Fallopian tube (tissue), 1 donor: ENCODE data around the genes MAP3K21 and KCNK1.

DNA sequence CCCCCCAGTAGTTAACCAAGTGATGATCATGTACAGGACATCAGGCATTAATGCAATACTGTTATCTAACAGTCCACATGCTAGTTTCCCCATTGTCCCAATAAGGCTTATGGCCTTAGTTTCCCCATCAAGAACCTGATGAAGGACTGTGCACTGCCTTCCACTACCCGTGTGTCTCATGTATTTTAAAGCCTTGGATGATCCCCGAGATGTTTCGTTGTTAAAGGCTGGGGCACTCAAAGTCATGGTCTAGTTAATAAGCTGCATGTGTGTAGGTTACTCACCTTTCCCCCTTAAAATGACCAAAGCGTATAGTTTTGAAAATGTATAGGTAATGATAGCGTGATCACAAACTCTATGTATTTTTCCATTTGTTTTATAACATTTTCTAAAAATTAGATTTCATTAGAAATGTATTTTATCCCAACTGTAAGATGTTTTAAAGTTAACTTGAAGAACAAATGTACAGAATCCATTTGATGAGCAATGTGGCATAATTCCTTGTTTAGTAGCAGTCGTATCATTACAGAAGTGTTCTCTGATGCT is 195.0 kb downstream of the SIPA1L2 start:
- PRO-cap, result no peak

GRCh38 chr1:232596160-232596732 is 33.7 kb downstream of the SIPA1L2 start:
- PRO-cap, result no peak

GRCh38 chr1:232620190-232620850 is 9.6 kb downstream of the SIPA1L2 start:
- PRO-cap, result unidirectional peak, minus-strand start at chr1:232620648

GRCh38 chr1:232633930-232634669 is 4.2 kb upstream of the SIPA1L2 start:
- PRO-cap, result no peak

DNA sequence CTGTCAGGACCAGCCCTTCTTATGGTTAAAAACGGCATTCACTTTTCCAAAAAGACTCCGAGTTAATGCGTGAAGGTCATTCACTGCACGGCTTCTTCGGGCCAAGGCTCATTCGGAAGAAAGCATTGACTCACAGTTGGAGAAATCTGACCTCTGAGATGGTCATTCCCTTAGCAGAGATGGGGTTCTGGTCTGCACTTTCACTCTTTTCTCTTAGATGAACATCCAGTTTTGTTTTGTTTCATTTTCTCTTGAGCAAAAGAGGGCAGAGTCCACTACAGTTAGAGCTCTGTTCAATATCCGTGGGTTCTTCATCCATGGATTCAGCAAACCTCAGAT is 57.3 kb upstream of the SIPA1L2 start:
- PRO-cap, result no peak

GRCh38 chr1:232690311-232690644 is 60.3 kb upstream of the SIPA1L2 start:
- PRO-cap, result no peak

DNA sequence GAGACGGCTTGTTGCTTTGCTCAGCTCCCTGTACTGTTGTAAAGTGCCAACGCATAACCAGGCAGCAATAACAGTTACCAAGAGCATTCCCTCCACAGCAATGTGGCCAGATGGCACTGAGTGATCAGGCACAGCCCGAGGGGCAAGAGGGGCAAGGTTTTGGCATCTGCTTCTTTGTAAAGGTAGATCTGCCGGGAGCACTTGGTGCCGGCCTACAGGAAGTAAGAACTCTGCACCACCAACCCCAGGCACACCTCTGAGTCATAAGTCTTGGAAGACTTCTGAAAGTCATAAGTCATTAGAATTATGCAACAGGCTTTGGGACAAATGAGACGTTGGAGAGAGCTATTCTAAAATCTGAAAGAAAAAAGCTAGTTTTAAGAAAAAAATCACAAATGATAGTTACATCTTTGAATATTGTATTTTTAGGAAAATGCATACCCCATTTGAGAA is 37.9 kb upstream of the MAP10 start:
- PRO-cap, result no peak

DNA sequence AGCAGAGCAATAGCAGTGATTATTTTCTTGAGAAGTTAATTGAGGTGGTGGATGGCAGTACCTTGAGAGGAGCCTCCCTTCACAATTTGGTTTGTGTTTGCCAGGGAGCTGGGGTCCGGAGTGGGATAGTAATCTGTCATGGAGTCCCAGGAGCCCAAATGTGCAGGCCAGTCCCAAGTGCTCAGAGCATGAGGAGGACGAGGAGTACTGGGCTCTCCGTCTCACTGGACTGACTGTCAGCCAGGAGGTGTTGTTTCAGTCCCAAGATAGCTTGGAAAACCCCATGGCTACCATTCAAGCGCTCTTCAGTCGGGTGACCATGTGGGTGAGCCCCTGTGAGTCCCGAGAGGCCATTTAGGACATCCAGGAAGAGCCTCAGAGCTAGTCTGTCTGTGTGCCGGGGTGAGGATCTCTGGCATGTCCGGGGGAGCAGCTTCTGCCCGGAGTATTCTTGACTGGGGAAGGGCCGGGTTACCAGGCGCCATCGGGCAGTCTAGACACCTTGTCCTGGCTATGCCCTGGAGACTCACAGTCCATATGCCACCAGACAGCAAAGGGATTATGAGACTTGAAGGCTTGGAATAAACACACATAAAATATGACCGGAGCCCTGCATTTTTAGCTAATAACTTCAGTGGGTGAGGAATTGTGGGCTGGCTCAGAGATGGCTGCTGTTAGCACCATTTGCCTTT is 15.2 kb downstream of the NTPCR start:
- PRO-cap, result no peak

DNA sequence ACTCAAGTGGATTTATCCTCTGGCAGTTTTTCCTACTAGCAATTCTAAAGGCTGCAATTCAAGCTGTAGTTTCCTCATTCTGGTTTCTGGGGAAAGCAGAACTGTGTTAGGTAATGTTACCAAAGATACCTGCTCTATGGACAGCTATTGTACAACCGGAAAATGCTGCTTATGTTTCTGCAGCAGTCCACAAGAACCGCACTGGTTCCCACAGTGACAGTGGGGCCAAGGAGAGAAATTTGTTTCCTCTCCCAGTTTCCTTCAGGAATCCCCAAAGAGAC is 52.7 kb downstream of the PCNX2 start:
- PRO-cap, result bidirectional peak, plus-strand start at position 172 of the sequence, minus-strand start at position 81 of the sequence

DNA sequence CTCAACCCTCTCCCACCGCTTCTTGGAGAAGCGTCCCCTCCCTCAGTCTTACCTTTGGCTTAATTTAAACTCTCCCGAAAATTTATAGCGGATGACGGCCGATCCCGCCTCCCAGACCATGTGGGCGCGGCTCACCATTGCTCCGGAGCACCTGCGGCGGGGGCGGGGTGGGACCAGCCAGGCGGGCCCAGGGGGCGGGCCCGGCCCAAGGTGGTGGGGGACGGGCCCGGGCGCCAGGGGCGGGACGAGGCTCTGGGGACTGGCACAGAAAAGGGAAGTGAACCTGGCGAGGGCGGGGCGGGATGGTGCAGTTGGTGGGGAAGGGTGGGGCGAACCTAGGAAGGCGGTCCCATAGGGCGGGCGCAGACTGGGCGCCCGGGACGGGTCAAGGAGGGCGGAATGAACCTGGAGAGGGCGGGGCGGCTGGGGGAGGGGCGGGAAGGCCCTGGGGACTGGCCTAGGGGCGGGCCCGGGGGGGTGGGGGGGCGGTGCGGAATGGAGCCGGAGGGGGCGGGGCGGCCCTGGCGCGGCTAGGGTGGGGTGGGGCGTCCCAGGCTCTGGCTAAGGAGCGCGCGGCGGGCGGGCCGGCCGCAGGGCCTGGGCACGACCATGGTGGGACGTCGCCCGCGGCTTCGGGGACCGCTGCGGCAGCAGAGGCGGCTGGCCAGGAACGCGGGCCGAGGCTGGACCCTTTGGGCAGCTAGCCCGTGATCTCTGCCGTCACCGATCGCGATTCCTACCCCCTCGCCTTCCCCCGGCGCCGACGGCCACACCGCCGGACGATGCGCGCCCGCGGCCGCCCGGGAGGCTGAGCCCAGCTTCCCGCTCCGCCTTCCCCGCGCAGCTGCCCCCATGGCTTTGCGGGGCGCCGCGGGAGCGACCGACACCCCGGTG is at the start of gene MAP3K21:
MAP3K21 (plus strand) TSS at position 548 of the 894 bp plus-strand sequence.
- PRO-cap, result bidirectional peak, plus-strand start at position 564 of the sequence, minus-strand start at position 56 of the sequence

GRCh38 chr1:233332004-233332583 is 4.6 kb downstream of the MAP3K21 start:
- PRO-cap, result no peak

DNA sequence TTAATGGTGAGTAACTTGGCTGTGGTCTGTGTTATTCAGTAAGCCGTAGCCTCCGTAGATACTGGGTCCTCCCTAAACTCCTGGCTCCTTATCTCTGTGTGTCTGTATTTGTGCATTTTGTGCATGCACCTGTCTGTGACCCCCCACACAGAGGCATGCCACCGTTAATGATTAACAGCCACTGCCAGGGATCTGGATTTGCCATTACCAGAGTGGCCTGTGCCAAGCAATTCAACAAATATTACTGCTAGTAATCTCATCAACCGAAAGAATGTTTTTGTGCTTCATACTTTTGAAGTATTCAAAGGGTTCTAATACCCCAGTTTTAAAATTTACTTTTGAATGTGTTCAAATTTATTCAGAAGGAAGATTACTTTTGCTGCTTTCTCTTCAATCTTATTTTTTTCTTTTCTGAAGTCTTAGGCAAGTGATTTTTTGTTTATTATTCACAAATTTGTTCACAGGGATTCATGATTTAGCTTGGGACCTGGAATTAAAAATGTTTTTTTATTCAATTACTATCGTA is 32.1 kb downstream of the MAP3K21 start:
- PRO-cap, result unidirectional peak, minus-strand start at position 82 of the sequence; bidirectional peak, plus-strand start at position 204 of the sequence, minus-strand start at position 82 of the sequence

DNA sequence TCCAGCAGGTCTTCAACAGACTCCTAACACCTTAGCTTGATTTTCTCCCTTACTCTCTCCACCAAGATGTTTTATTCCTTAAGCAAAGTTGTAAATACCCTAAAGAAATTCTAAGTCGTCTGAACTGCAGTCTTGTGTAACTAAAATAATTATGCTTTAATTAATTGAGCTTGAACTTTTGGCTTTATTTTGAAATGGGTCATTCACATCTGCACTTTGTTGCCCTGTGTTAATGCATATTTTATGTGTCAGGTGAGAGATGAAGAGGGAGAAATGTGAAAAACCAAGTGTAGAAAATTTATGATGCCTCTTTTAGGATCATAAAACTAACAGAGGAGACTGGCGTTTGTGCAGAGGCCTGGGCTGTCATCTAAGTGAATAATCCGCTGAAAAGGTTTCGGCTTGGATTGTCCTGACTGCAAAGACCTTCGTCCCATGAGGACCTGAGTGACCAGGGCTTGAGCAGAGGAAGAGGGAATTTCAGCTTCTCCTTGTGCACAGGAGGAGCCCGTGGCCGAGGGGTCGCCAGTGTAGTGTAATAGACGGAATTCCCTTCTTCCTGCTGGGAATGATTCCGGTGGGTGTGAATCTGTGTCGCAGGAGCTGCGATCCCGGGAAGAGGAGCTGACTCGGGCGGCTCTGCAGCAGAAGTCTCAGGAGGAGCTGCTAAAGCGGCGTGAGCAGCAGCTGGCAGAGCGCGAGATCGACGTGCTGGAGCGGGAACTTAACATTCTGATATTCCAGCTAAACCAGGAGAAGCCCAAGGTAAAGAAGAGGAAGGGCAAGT is 34.1 kb downstream of the MAP3K21 start:
- PRO-cap, result no peak

DNA sequence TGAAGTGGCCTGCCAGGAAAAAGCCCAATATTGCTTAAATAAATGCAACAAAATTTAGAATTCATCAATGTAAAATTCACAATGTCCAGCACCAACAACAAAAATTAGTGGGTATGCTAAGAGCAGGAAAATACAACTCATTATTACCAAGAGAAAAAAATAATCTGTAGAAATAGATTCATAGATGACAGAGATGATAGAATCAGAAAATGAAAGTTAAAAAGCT is 72.9 kb downstream of the MAP3K21 start:
- PRO-cap, result unidirectional peak, minus-strand start at position 105 of the sequence

DNA sequence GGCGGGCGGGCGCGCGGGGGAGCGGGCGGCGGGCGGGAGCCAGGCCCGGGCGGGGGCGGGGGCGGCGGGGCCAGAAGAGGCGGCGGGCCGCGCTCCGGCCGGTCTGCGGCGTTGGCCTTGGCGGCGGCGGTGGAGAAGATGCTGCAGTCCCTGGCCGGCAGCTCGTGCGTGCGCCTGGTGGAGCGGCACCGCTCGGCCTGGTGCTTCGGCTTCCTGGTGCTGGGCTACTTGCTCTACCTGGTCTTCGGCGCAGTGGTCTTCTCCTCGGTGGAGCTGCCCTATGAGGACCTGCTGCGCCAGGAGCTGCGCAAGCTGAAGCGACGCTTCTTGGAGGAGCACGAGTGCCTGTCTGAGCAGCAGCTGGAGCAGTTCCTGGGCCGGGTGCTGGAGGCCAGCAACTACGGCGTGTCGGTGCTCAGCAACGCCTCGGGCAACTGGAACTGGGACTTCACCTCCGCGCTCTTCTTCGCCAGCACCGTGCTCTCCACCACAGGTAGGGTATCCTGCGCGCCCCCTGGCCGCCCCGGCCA is at the start of gene KCNK1:
KCNK1 (plus strand) TSS at position 73 of the 530 bp plus-strand sequence.
- PRO-cap, result bidirectional peak, plus-strand start at position 433 of the sequence, minus-strand start at position 386 of the sequence

- PRO-cap, result no peak
These were observed 43.6 kb downstream of the KCNK1 start for GRCh38 chr1:233657214-233658217.

DNA sequence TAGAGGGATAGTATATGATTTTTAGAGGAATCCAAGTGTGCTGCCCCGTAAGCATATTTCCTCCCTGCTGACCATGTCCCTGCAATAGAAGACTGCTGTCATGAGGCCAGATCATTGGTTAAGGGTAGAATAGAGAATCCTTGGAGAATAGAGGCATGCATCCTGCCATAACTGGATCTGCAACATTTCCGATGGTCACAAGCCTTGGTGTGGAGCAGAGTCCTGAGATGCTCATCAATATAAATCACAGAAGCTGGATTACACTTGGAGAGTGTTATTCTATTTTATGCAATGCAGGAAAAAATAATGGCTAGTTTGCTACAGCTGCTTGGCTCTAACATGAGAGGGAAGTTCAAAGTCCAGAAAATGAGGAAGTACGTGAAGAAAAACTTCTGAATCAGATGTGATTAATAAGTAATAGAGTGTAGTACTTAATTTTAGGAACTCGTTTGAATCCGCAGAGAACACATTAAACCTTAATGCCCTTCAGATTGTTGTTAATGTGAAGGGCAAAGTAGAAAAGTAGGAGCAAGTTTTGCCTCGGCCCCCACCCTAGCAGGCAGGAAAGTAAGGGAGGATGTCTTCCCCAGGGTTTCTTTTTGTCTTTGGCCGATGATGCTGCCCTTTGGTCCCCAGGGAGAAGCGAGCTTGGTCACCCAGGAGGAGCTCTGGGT is 59.4 kb downstream of the KCNK1 start:
- PRO-cap, result no peak

- PRO-cap, result no peak
These were observed 184.9 kb upstream of the COA6 start for GRCh38 chr1:234188164-234188860.

DNA sequence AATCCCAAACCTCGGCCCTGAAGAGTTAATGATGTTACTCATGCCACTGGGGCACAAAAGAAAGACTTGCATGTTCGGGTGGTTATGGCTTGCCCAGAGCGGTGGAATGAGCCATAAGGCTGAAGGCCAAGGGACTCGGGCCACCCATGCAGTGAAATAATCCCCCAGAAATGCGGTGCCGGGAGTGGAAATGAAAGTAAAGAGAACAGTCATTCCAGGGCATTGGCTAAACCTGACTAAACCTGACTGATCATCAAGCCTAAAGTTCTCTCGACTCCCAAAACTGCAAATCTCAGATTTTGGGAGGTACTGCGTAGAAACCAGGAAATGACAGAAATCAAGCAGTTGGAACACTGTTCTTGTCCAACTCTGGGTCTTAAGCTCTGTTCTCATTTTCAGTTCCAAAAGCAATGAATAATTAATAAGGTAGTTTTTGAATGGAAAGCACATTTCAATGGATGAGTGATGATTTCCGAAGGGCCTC is 20.8 kb upstream of the TARBP1 start:
- PRO-cap, result no peak

GRCh38 chr1:234509438-234509648 is 30.4 kb upstream of the TARBP1 start:
- PRO-cap, result no peak